ENCODE measurements around the genes SCOC, UCP1, TBC1D9 and RNF150.

GRCh38 chr4:140151432-140151722, 2.6 kb downstream of the MAML3 start:
- PRO-cap, result bidirectional peak, plus-strand start at chr4:140151912, minus-strand start at chr4:140151518
- RRBS, 2 experiments, result under 1 to 3% methylated on average over 24 of the region's 38 CpGs

DNA sequence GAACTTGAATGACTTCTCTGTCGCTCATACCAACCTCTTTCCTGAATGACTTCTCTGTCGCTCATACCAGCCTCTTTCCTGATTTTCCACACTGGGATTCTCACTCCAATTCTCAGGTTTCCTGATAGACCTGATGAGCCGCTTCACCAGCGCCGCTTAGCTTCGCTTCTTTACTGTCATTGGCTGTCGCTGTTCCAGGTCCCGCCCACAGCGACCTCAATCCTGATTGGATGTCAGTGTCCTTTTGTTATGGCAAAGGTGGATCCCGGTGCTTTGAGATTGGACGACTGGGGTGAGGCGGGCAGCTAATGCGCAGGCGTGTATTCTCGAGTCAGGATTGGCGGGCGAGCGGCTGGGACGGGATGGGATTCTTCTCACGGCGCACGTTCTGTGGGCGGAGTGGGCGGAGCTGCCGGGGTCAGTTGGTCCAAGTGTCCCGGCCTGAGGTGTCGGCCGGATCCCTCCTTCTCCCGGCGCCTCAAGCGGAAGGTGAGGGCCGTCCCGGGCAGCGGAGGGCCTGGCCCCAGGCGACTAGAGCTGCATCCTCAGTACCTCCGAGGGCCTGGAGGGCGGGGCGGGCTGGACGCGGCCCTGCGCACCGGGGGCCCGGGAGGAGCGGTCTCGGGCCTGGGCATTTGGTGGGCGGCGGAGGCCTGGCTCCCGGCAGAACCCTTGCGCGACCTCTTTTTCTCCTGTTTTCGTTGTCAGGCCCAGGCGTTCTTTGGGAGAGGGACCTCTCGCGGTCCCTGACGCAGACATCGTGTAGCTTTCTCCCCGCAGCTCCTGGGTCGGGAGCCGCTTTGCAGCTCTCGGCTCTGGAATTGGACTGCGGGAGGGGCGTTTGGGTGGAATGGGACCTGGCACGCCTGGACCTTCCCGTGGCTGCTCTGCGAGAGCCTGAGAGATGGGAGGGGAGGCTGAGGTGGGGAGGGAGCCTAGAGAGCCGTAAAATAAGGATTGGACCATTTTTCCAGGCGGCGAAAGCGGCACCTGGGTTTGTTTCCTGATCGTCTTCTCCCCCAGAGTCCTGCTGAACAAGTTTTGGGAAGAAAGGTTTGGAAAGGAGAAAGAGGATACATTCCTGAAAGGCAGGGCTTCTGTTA, at the start of gene SCOC:
TSS of gene SCOC (plus strand) at position 418 of the 1,103 bp plus-strand sequence.
- PRO-cap, result bidirectional peak, plus-strand start at position 418 of the sequence, minus-strand start at position 99 of the sequence; unidirectional peak, minus-strand start at position 825 of the sequence
- RRBS, 2 experiments, result 1 to 3% methylated on average over 6 to 15 of the region's 70 CpGs

DNA sequence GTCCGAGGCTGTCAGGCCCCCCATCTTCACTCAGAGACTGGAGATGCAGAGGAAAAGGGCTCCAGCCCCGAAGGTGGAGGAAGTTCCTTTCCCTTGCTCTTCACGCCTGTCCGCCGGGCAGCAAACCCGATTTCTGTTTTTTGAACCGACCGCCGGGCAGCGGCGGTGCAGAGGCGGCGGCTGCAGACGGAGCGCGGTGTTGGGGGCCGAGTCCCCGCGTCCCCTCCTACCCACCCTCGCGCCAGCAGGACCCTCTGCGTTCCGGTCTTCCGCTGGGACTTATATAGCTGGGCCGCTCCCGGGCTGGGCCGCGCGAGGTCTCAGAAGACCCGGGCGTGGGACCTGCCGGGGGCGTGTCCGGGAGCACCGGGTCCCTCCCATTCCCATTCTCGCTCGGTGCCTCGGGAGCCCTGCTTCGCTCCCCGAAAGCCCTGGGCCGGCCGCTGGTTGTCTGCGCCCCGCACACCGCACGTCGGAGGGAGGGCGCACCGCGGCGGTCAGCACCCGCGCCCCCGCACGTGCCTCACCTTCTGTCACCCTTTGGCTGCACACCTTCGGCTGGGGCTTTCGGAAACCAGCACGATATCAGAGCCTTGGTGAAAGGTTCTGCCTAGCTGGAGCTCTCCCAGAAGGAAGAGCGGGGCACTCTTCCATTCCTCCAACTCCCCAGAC, at the start of gene UCP1:
TSS of gene UCP1 (minus strand) at position 256 of the 672 bp plus-strand sequence.
- PRO-cap, result unidirectional peak, minus-strand start at position 256 of the sequence
- RRBS, 2 experiments, result 2% methylated on average over 6 to 16 of the region's 59 CpGs

DNA sequence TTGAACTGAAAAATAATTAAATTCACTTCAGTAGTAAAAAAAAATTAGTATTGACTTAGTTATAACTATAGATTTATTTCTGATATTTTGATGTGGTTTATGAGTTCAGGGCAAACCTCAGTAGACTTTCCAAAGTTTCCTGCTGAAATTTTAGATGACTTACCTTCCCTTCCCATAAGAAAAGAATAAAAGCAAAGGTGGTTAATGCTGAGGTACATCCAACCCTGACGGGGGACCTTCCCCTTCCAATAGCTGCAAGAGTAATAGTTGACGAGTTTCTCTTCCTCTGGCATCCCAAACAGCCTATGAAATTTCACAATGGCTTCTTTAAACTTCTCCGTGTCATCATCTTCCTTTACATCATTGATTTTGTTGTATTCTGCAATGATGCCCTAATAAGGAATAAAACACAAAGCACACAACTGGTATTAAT, 76.7 kb downstream of the TBC1D9 start:
- PRO-cap, result no peak
- RRBS, 2 experiments, result no CpG with 5 or more reads among the region's 3 CpGs

DNA sequence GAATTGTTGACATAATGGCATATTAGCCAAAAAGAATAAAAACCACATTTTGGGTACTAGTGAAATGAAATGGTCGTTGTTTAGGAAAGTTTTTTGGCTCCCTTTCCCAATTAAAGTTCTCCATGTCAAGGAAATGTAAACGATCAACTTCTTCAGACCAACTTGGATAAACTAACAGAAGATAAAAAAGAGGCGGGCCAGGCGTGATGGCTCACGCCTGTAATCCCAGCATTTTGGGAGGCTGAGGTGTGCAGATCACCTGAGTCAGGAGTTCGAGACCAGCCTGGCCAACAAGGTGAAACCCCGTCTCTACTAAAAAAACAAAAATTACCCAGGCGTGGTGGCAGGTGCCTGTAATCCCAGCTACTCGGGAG, 60.2 kb downstream of the TBC1D9 start:
- PRO-cap, result no peak
- RRBS, 2 experiments, result no CpG with 5 or more reads among the region's 9 CpGs

GRCh38 chr4:140756260-140757449, at the start of gene TBC1D9:
Gene TBC1D9, minus strand, starts transcription at chr4:140756385.
- PRO-cap, result bidirectional peak, plus-strand start at chr4:140756631, minus-strand start at chr4:140756544
- RRBS, 2 experiments, result under 1 to 2% methylated on average over 30 to 32 of the region's 89 CpGs

GRCh38 chr4:140790578-140791399, 34.6 kb upstream of the TBC1D9 start:
- PRO-cap, result no peak
- RRBS, 2 experiments, result no CpG with 5 or more reads among the region's 6 CpGs

DNA sequence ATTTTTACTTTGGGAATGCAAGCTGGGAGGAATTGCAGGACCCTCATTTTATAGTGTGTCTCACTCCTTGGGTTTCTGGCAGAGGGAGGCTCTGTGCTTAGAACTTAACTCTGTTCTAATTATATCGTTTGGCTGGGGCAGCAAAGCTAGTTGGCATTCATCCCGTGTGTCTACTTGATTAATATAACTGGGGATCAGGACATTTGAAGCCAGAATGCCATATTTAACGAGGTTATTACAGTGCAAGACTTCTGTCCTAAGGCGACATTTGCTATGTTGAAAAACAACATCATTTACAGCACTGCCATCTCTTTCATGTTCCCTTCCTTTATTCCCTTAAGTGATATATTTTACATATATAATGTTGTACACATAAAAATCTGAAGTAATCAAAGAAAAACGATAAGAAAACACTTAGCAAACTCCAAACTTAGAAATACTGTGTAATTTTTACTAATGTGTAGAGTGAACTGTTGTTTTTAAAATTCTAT, 179.1 kb upstream of the TBC1D9 start:
- PRO-cap, result no peak
- RRBS, 2 experiments, result no CpG with 5 or more reads among the region's 5 CpGs

DNA sequence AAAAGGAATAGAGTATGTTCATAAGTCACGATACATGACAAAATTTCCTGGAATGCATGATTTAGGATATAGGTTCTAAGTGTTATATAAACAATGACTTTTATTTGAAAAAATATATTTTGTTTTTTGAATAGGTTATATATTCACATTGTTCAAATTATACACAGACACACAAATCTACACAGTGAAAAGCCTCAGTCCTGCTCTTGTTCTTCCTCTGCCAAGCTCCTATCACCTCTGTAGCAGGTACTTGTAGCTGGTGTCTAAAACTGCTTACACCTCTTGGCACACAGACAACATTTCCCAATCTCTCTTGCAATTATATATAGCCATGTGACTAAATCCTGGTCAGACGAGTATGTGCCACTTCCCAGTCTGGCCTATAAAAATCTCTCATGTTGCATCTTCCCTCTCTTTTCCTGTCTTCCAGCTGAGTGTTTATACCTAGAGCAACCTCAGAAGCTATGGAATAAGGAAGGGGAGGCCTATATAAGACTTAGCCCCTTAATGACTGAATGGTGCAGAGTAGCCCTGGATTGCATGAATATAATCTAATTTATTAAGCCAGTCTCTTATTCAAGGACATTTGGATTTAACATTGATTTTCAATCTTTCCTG, 105.9 kb downstream of the RNF150 start:
- PRO-cap, result no peak
- RRBS, 2 experiments, result no CpG with 5 or more reads among the region's 2 CpGs

GRCh38 chr4:141133049-141133924, at the start of gene RNF150:
Gene RNF150, minus strand, starts transcription at chr4:141133469.
- PRO-cap, result bidirectional peak, plus-strand start at chr4:141133416, minus-strand start at chr4:141133276
- RRBS, 2 experiments, result 1 to 3% methylated on average over 34 of the region's 60 CpGs

DNA sequence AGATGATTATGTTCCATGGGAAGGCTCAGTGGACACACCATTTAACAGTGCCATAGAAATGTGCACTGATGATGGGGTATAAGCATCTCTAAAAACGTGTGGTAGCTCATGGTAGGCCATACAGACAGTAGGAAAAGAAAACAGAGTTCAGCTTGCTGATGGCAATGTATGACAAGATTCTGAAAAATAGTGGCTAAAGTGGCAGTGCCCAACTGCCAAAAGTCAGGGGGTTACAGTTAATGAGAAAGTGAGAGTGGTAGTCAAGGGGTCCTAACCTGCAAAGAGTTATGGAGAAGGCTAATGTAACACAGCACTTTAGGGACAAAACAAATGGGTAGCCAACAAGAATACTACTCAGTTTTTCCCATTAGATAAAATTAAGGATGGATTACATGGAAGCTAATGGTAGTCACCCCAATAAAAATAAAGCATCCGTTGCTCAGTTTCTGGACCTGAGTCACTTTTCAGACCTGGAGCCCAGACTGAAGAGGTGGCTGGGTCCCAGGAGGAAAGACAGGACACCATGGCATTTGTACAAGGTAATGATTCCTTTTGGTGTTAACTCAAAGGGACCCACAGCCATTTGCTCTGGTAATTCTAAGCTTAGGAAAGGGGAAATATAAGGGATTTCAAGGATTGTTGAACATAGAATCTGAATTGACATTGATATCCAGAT, 15.4 kb downstream of the ZNF330 start:
- PRO-cap, result no peak
- RRBS, 2 experiments, result no CpG with 5 or more reads among the region's 2 CpGs

GRCh38 chr4:141328768-141329733, 108.4 kb downstream of the ZNF330 start:
- PRO-cap, result no peak
- RRBS, 2 experiments, result no CpG with 5 or more reads among the region's 8 CpGs

DNA sequence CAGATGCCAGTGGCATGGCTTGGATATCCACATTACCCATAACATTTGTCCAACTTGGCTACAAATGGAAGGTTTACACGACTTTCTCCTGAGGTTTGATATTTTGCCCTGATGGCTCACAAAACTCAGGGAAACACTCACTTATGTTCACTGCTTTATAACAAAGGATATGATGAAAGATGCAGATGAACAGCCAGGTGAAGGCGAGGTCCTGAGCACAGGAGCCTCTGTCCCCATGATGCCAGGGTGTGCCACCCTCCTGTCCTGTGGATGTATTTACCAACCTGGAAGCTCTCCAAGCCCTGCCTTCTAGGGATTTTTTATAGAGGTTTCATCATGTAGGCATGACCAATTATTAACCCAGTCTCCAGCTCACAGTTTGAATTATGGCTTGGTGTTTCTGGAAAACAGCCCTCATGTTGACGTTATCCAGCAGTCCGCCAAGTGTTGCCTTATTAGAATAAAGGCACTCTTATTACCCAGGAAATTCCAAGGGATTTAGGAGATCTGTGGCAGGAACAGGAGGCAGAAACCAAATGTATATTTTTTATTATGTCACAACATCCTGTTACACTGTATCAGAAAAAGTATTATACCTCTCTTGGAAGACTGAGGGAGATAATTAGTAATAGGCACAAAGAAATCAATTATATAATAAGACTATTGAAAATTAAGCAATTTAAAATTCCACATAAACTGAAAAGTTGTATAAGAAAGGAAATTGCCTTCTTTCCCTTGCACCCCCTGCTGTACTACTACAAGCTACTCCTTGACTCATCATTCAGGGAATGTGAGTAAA, 129.5 kb downstream of the ZNF330 start:
- PRO-cap, result no peak
- RRBS, 2 experiments, result no CpG with 5 or more reads among the region's 4 CpGs

DNA sequence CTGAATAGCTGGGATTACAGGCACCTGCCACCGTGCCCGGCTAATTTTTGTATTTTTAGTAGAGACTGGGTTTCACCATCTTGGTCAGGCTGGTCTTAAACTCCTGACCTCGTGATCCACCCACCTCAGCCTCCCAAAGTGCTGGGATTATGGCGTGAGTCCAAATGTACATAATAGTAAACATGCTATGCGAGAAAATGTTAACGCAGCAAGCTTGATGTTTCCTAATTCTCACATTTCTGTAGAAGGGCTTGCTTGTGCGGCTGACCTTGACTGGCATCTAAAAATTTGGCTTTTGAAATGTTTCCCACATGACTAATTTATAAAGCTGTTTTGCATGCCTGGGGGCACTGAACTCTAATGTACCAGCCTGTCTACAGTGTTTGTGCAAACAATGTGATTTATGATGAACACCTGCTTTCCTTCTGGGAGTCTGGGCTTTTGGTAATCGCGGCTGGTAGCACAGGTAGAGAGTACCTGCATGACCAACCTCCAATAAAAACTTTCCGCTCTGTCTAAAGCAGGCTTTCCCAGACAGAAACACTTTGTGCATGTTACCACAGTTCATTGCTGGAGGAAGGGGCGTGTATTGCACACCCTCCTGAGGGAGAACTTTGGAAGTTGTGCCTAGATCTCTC, 216.9 kb downstream of the IL15 start:
- PRO-cap, result no peak
- RRBS, 2 experiments, result no CpG with 5 or more reads among the region's 11 CpGs

GRCh38 chr4:142435646-142436615, 410.2 kb downstream of the INPP4B start:
- PRO-cap, result no peak
- RRBS, 2 experiments, result no CpG with 5 or more reads among the region's 12 CpGs

GRCh38 chr4:142567204-142567655, 278.9 kb downstream of the INPP4B start:
- PRO-cap, result no peak
- RRBS, 2 experiments, result no CpG with 5 or more reads among the region's 5 CpGs

DNA sequence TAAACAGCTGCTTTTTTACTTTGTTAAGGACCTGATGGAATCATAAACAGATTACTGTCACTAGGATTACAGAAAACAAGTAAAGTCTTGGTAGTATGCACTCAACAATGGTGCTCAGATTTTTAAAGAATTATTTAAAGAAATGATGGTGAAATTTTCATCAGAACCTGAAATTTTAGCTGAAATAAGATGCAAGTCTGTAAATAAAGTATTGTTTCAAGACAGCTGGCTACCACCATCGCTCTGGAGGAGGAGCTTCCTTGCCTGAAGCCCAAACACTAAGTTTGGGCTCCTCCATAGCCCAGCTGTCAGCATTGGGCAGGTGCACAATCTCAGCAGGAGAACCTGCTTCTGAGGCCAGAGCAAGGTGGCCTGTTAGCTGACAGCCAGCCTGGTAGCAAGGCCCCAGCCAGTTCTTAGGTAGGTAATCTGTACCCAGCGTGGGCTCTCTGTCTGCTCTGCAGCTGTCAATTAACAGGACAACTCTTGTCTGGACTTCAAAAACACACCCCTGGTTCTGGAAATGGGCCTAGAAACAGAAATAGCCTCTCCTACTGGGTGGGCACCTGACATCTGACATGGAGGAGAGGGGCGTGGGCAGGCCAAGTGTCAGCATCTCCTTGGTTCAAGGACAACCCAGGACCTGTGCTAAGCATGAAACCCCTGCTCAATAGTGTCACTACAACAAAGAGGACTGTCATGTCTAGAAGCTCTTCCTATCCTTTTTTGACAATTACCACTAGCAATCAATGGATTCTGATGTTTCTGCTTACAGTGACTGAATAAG, 4.7 kb downstream of the GAB1 start:
- PRO-cap, result no peak
- RRBS, 2 experiments, result no CpG with 5 or more reads among the region's 3 CpGs

DNA sequence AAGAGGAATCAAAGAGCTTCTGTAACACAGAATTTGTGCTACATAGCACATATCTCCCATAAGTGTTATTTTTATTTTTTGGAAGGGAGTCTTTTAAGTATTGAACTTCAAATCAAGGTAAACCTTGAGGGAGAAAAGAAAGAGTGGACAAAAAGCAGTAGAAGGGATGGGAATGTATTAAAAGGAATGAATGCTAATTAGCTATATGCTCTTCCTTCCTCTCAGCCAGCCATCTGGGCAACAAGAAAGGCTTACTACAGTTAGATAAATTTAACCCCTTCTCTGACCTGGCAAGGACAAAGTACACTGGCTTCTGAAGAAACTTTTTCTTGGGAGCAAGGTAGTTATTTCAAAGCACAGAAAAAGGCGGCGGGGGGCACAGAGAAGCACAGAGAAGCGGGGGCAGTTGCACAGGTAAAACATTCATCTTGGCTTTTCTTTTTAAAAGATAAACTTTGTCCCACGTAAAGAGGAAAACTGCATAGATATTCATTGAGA, 54.6 kb downstream of the GAB1 start:
- PRO-cap, result no peak
- RRBS, 2 experiments, result no CpG with 5 or more reads among the region's 4 CpGs

GRCh38 chr4:143911504-143912406, 6.4 kb upstream of the GYPE start:
- PRO-cap, result no peak
- RRBS, 2 experiments, result 6 to 10% methylated on average over 12 of the region's 59 CpGs

DNA sequence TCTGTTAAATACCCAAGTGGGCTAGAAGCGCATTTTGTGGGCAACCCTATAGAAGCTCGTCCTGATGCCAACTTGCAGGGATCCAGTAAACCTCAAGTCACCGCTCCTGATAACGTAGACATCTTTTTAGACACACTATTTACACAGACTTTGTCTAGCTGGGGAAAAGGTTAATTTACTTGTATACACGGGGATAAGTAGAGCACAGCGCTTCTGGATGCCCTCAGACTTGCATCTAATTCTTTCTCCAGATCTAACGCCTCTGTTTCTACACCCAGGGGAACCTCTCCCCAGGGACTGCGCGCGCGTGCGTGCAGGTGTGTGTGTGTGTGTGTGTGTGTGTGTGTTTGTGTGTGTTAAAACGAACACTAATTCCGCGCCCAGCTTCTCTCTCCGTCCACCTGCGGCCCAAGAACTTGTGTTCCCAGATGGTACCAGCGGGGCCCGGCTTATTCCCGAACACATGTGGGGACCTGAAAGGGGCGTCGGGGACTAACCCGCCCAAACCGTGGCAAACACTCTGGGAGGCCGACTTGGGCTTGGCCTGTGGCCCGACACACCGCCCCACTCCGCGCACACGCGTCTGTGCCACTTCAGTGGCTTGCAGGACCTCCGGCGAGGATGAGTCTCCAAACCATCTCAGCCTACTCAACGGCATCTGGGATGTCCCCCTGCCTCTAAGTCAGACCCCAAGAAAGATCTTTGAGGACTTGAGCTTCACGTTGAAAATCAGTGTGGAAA, 995 bp upstream of the HHIP start:
- PRO-cap, result no peak
- RRBS, 2 experiments, result no CpG with 5 or more reads among the region's 35 CpGs

All from astrocyte (in vitro differentiated cells and primary cell).